NT2/D1 (cell line): ENCODE measurements around the genes UBAP1 and ENHO.

- RRBS, 2 experiments = no CpG with 5 or more reads among the region's 21 CpGs
These were observed 5.5 kb downstream of the AQP3 start for GRCh38 chr9:33441527-33442566.

DNA sequence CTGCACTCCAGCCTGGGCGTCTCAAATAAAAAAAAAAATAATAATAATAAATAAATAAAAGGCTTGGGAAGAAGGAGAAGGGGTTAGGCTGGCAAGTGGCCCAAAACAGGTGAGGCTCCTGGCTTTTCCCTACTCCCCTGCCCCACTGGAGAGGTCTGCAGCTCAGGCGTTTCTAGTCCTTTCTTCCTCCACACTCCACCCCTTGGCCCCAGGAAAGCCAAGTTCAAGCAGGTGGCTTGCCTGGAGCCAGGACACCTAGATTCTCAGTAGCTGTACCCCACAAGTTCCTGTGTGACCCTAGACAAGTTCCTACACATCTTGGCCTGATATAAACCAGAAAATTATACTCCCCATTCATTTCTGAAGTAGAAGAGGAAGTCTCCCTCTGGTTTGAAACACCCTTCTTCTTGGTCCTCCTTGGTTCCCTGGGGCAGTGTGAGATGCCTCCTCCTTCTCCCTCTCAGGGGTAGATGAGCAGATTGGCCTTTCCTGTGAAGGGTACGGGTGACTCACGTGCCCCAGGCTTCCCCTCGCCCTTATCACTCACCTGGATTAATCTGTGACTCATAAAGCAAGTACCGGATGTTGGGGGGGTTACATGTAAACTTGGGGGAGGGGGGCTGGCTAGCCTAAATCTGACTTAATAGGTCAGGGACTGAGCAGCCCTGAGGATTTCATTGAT, 10.9 kb upstream of the AQP3 start:
- RRBS, 2 experiments = no CpG with 5 or more reads among the region's 6 CpGs

DNA sequence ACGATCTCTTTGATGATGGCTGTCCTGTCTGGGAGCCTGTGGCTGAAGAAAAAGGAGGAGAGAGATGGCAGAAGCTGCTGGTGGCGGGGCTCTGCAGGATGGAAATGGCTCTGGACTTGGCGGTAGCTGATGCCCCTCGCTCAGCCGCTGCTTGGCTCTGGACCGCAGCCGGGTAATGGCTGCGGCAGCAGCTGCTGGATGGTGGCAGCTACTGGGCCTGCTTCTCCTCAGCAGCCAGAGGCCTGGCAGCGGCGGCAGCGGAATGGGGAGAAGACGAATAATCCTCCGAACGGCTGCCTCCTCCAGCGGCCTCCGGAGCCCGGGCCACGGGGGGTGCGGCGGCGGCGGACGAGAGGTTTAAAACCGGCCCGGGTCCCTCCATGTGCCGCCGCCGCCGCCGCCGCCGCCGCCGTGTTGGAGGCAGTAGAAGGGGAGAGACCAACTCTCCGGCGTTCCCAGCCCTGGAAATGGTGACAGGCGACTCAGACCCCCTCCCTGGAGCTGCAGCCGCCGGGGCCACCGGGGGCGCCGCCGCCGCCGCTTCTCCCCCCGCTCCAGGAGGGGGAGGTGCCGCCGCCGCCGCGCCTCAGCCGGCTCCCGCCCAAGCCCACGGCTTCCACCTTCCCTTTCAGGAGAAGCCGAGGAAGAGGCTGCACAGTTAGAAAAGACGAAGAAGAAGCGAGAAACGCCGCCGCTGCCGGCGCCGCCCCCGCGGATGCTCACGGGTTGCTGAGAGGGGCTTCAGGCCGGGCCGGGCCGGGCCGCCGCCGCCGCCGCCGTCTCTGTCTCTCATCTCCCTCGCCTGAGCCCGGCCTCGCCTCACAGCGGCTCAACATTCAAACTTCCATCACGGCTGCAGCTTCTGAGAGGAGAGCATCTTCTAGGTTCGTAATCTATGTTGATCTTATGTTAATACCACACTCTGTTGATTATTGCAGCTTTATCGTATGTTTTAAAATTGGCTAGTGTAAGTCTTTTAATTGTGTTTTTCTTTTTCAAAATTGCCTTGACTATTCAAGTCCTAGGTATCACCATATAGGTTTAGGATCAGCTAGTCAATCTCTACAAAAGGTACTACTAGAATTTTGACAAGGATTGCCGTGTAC, 118.4 kb upstream of the PRSS3 start:
- RRBS, 2 experiments = under 1 to 3% methylated on average over 28 of the region's 83 CpGs

DNA sequence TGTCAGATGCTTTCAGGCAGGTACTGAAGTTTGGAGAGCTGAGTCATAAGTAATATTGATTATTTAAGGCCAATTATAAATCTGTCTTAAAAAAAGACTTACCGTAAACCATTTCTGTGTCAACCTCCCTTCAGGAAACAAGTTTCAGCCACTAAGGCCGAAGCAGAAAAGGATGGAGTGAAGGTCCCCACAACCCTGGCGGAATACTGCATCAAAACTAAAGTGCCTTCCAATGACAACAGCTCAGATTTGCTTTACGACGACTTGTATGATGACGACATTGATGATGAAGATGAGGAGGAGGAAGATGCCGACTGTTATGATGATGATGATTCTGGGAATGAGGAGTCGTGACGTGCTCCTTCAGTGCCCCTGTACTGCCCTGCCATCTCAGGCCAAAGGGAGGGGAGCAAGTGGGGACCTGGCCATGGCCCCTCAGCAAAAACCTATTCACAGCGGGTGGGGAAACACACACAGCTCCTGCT, 100.0 kb downstream of the UBE2R2 start:
- RRBS, 2 experiments = no CpG with 5 or more reads among the region's 10 CpGs

GRCh38 chr9:34178735-34179706, at the start of gene UBAP1:
TSS of gene UBAP1 (plus strand) at chr9:34179043.
- RRBS, 2 experiments = under 1 to 4% methylated on average over 6 to 10 of the region's 55 CpGs

DNA sequence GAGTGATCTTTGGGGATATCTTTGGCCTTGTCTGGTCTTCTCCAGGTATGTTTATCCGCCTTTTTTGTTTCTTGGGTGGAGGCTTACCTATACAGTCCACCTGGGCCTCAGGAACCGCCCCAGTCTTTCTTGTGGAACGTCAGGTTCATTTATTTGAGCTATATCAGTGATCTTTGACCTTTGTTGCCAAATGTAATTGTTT, 765 bp downstream of the UBAP1 start:
- RRBS, 2 experiments = no CpG with 5 or more reads among the region's 3 CpGs

DNA sequence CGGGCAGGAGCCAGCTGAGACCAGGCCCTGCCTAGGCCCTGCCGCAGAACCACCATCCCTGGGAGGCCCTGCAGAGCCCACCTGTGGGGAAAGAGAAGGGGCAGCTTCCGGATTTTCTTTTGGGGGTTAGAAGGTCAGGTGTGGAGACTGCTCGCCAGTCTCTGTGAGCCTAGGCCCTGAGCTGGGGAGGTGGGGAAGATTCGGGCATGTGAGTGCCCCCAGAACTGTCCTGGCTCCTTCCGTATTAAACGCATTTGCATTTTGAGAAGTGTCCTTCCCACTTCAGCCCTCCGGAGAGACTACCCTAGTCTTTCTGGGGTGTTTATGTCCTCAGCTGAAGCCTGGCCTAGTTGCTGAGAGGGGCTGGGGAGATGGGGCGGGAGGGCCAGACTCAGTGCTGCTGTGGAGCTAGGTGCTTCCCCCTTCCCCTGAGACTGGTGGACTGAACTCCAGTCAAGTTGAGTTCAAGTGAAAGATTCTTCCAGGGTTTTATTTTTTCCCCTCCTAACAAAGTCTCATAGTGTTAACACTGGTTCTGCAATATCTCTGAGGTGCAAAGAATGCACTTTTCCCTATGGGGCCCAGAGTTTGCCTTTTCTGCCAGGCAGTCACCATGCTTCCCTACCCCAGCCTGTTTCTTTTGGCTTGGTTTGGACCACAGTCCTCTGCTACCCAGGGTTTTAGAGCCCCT, 72.8 kb downstream of the UBAP1 start:
- RRBS, 2 experiments = no CpG with 5 or more reads among the region's 9 CpGs

DNA sequence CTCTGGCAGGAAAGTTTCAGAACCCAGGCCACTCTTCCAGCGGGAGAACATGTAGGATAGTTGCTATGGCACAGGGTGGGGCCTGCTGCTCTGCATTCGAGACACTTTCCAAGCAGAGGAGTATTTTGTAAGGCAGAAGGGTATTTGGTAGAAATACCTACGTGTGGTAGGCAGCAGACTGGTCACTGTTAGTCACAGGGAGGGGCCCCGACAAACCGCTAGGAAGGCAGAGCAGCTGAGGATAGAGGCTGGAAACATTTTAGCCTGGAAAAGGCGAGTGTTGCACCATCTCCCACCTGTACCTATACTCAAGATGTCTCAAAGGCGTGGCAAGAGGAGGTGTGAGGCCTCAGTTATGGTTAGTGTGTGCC, 74.5 kb downstream of the KIF24 start:
- RRBS, 2 experiments = no CpG with 5 or more reads among the region's 7 CpGs

GRCh38 chr9:34381267-34381969, 4.7 kb upstream of the MYORG start:
- RRBS, 2 experiments = 66 to 86% methylated on average over 8 of the region's 26 CpGs

DNA sequence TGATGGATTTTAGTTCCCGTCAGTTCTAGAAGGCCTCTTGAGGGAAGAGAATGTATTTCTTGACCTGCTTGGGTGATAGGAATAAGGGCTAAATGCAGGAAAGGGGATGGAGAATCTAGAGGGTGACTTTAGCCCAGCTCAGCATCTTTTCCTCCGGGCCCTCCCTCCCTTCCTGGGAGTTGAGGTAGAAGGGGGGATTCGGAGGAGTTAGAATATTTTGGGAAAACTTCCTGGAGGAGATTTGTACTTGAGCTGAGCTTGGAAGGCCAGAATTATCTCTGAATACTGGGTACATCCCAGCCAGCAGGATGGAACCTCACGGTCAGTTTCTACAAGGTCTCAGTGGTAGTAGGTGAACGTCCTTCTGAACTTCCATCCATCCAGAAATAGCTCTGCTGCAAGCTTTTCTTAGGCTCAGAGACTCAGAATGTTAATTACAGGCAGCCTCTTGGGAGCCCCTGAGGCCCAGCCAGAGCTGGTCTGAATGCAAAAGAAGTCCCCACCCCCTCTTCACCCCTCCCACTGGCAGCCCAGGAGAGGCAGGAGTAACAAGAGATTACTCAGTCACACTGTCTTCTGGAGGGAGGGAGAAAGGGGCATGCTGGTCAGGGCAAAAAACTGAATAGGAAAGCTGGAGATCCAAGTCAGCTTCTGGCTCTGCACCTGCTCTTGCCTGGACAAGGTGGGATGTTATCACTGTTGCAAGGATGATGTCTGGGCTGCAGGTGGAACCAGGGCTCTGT, 9.3 kb downstream of the ENHO start:
- RRBS, 2 experiments = no CpG with 5 or more reads among the region's 5 CpGs

GRCh38 chr9:34522675-34523580, at the start of gene ENHO:
TSS of gene ENHO (minus strand) at chr9:34522990.
- RRBS, 2 experiments = 1 to 2% methylated on average over 32 of the region's 98 CpGs

- RRBS, 2 experiments = no CpG with 5 or more reads among the region's 30 CpGs
These were observed 857 bp downstream of the CNTFR start for GRCh38 chr9:34588628-34589105.

DNA sequence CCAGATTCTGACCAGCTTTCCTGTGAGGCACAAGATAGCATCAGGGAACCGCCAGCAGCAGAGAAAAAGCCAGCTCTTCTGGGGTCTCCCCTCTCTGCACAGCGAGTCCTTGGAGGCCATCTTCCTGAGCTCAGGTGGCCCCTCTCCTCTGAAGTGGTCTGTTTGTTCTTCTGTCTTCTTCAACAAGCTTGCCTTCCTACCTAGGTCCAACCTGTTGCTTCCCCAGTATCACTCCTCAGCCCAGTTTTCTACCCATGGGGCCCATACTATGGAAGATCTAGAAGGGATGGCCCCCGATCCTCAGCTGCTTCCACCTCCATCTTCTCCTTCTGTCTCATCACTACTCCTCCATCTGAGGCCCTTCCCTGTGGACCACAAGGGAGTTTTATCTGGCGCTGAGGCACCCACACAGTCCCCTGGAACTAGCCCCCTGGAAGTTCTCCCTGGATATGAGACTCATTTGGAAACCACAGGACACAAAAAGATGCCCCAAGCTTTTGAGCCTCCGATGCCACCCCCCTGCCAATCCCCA, 1.2 kb downstream of the C9orf131 start:
- RRBS, 2 experiments = no CpG with 5 or more reads among the region's 5 CpGs

- RRBS, 2 experiments = no CpG with 5 or more reads among the region's 6 CpGs
These were observed 12.3 kb downstream of the C9orf131 start for GRCh38 chr9:35054172-35054847.

GRCh38 chr9:35070193-35070398, 2.3 kb downstream of the VCP start:
- RRBS, 2 experiments = no CpG with 5 or more reads among the region's 1 CpG

GRCh38 chr9:35113733-35114774, 1.6 kb downstream of the ATOSB start:
- RRBS, 2 experiments = no CpG with 5 or more reads among the region's 7 CpGs

GRCh38 chr9:35208737-35209160, 46.9 kb downstream of the UNC13B start:
- RRBS, 2 experiments = no CpG with 5 or more reads among the region's 4 CpGs